Kidney epithelial cell (primary cell): ENCODE measurements around the genes TRPT1, DNAJC4 and ENSG00000286264.

- RAMPAGE, long total RNA, result start-site peak on the minus strand at chr11:64226137-64226218, 274 and 315 reads in 2 replicates; start-site peak on the plus strand at chr11:64226287-64226326, 99 and 208 reads in 2 replicates
- RRBS, result 2% methylated on average over 7 of the region's 52 CpGs
Measured at GRCh38 chr11:64225514-64226428, at the start of gene TRPT1. Gene TRPT1 (minus strand): TSS chr11:64226186.

DNA sequence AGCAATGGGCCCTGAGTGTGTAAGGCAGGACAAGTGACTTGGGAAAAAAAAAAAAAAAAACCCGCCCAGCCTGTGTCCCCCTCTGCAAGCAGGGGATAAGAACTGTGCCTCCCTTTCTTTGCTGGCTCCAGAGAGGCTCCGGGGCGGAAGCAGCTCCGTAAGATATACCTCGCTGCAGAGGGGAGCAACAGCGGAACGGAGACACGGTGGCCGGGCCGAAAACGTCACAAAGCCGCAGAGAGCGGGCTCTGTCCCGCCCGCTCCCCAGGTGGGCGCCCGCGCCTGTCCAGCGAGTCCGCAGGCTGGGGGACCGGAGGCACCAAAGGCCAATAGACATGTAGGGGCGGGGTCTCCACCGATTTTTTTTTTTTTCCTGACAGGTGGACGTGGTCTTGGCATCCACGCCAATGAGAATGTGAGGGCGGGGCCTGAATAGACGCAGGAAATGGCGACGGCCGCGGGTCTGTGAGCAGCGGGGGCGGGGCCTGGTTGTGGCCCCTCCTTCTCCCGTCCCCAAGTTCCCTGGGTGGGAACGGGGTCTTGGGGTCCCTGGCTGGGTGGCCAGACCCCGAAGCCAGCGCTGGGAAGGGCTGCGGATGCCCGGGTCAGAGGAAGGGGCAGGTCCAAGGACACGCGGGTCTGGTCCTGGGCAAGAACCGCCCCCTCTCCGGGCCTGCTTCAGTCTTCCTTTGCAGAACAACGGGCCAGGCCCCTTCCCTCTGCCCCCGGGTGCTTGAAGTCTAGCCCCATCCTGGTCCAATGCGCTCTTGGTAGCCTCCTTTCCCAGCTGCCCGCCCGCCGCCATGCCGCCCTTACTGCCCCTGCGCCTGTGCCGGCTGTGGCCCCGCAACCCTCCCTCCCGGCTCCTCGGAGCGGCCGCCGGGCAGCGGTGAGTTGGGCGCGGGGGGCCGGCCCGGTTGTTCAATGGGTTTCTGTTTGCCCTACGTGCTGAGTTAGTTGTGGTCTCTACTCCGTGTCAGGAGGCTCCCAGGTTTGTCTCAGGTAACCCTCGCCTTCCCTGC, at the start of gene DNAJC4:
TSS of gene DNAJC4 (plus strand) at position 497 of the 1,022 bp plus-strand sequence.
- RAMPAGE, long total RNA, result start-site peak on the plus strand centred at position 518 of the sequence, 52 bp wide, 107 and 90 reads in 2 replicates
- RRBS, result 2% methylated on average over 15 of the region's 66 CpGs

GRCh38 chr11:64237787-64237934, 3.2 kb upstream of the ENSG00000286264 start:
- RAMPAGE, long total RNA, result no peak
- RRBS, result no CpG with 5 or more reads among the region's 1 CpG

DNA sequence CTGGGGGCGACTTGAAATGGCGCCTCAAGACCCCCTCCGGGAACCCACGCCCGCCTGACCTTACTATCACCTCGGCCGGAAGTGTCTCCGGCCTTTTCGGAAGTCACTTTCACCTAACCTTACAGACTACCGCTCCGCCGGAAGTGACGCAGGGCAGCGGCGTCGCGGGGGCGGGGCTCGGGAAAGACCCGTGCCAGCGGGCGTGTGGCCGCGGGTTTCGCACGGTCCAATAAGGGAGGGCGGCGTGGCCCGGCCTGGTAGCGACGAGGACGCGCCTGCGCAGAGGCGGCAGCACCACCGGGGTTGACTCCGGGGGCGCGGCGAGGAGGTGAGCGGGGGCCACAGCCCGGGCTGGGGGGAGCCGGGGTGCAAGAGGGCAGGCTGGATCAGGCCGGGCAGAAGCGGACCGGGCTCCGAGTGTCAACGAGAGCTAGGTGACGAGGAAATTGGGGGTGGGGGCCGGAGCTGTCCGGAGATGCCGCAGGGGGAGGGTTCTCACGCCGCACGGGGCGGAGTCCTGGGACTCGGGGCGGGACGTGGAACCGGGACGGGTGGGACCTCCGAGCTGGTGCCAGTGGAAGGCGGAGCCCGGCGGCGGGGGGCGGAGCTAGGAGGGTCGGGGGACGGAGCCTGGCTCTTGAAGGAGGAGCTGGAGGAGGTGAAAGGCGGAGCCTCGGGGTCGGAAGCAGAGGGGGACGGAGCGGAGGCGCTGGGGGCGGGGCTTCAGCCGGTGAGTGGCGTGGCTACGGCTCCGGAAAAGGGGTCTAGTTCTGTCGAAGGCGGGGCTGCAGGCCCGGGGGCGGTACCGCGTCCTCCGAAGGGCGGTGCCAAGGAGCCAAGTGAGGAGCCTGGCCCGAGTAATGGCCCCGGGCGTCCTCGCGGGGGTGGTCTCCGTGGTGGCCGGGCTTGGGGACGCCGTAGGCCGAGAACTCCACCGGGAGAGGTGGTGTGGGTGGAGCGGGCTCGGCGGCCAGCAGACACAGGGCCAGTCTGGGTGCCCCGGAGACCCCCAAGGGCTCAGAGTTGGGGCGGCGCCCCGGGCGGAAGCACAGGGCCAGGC, at the start of gene ENSG00000286264:
TSS of gene ENSG00000286264 (plus strand) at position 291 of the 1,060 bp plus-strand sequence.
- RAMPAGE, long total RNA, result start-site peak on the plus strand centred at position 248 of the sequence, 162 bp wide, 3,444 and 2,415 reads in 2 replicates
- RRBS, result 1% methylated on average over 58 of the region's 107 CpGs

GRCh38 chr11:64258647-64259405, 7.5 kb downstream of the PLCB3 start:
- RAMPAGE, long total RNA, result no peak
- RRBS, result 97% methylated on average over 9 of the region's 44 CpGs

- RAMPAGE, long total RNA, result no peak
- RRBS, result no CpG with 5 or more reads among the region's 9 CpGs
Measured at GRCh38 chr11:64335001-64335540, 4.9 kb upstream of the CCDC88B start.

DNA sequence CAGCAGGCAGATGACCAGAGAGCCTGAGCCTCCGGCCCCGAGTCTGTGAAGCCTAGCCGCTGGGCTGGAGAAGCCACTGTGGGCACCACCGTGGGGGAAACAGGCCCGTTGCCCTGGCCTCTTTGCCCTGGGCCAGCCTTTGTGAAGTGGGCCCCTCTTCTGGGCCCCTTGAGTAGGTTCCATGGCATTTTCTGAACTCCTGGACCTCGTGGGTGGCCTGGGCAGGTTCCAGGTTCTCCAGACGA, 278 bp downstream of the SLC22A12 start:
- RAMPAGE, long total RNA, result no peak
- RRBS, result no CpG with 5 or more reads among the region's 7 CpGs

DNA sequence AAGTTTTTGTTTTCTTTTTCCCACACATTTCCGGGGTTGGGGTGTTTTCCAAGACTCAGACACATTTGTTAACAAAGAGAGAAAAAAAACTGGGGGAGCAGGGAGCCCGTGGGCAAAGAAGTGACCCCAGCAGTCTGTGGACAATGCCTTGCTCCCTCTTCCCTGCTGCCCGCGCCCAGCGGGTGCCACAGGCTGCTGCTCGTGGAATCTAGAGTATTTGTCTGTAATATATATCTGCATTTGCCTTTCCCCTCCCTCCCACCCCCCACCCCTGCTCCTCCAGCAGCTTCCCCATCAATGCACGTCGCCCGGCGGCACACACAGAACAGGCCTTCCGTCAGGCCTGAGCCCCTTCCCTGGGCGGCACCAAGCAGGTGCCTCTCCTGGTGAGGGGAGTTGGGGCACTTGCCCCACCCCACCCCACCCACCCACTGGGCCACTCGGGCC, 15.2 kb downstream of the SLC22A12 start:
- RAMPAGE, long total RNA, result no peak
- RRBS, result no CpG with 5 or more reads among the region's 13 CpGs

GRCh38 chr11:64655099-64655669, 64.2 kb downstream of the SLC22A12 start:
- RAMPAGE, long total RNA, result no peak
- RRBS, result no CpG with 5 or more reads among the region's 10 CpGs

DNA sequence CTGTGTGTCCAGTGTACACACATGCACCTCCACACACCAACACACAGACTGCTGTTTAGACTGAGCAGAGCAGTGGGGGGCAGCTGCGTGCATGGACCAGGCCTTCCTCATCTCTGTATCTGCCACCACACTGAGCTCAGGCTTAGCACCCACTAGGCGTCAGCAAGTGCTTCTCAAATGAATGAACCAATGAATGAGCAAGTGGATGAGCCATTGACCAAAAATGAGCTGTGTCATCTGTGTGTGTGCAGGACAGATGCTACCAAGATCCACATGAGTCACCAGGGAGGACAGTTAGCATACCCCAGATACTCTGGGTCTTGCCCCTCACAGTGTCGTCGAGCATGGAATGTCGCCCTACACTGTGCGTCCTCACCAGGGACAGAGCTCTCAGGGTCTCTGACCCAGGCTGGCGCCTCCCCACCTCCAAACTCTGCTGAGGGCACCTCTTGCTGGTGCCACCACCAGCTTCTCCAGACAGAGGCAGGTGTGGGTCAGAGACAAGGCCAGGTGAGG, 63.2 kb downstream of the NRXN2 start:
- RAMPAGE, long total RNA, result no peak
- RRBS, result no CpG with 5 or more reads among the region's 7 CpGs

DNA sequence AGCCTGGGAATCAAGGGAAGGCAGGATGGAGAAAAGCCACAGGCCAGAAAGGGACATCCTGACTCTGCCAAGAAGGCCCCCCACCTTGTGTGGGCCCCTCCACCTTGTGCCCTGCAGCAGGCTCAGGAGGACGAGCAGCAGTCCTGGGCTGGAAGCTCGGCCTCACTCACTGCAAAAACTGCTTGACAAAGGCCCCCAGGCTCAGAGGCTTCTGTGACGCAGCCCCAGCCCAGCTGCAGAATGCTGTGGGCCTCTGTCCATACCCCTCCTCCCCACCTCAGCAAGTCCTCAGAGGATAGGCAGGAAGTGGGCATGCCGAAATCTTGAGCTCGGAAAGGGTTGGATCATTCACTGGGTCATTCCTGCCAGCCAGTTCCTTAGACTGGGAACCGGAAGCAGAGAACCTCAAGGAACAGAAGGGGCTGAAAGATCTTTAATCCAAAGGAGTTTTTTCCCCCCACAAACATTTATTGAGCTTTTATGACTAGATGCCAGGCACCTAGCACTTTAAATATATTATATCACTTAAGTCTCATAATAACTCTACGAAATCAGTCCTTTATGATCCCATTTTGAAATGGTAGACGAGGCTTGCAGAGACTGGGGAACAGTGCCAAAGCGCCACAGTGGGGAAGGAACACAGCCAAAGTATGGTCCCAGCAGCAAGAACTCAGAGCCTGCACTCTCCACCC, 61.7 kb downstream of the NRXN2 start:
- RAMPAGE, long total RNA, result no peak
- RRBS, result no CpG with 5 or more reads among the region's 9 CpGs

- RAMPAGE, long total RNA, result no peak
- RRBS, result 37% methylated on average over 2 of the region's 12 CpGs
Measured at GRCh38 chr11:64725896-64726824, 3.2 kb upstream of the NRXN2 start.

DNA sequence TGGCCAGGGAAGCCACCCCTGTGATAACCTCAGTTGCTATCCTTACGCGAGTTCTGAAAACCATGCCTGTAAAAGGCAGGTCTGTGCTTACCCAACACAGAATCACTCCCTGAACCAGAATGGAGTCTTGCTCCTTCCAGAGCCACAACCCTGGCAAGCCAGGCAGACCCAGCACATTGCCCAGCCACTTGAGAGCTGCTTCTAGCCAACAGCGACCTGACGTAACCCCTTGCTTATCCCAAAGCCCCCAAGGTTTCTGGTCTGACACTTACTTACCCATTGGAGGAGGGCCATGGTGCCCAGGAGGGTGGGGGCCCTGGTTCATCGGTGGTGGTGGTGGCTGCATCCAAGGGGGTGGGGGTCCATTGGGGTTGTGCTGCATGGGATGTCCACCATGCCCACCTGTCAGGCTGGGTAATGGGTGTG, 7.5 kb upstream of the PYGM start:
- RAMPAGE, long total RNA, result no peak
- RRBS, result no CpG with 5 or more reads among the region's 5 CpGs

- RAMPAGE, long total RNA, result no peak
- RRBS, result no CpG with 5 or more reads among the region's 6 CpGs
Measured at GRCh38 chr11:64775022-64776271, 2.9 kb downstream of the SF1 start.

GRCh38 chr11:64785345-64785733, 7.0 kb upstream of the SF1 start:
- RAMPAGE, long total RNA, result no peak
- RRBS, result no CpG with 5 or more reads among the region's 6 CpGs

- RAMPAGE, long total RNA, result no peak
- RRBS, result no CpG with 5 or more reads among the region's 27 CpGs
Measured at GRCh38 chr11:64836241-64837186, 7.9 kb downstream of the CDC42BPG start.

DNA sequence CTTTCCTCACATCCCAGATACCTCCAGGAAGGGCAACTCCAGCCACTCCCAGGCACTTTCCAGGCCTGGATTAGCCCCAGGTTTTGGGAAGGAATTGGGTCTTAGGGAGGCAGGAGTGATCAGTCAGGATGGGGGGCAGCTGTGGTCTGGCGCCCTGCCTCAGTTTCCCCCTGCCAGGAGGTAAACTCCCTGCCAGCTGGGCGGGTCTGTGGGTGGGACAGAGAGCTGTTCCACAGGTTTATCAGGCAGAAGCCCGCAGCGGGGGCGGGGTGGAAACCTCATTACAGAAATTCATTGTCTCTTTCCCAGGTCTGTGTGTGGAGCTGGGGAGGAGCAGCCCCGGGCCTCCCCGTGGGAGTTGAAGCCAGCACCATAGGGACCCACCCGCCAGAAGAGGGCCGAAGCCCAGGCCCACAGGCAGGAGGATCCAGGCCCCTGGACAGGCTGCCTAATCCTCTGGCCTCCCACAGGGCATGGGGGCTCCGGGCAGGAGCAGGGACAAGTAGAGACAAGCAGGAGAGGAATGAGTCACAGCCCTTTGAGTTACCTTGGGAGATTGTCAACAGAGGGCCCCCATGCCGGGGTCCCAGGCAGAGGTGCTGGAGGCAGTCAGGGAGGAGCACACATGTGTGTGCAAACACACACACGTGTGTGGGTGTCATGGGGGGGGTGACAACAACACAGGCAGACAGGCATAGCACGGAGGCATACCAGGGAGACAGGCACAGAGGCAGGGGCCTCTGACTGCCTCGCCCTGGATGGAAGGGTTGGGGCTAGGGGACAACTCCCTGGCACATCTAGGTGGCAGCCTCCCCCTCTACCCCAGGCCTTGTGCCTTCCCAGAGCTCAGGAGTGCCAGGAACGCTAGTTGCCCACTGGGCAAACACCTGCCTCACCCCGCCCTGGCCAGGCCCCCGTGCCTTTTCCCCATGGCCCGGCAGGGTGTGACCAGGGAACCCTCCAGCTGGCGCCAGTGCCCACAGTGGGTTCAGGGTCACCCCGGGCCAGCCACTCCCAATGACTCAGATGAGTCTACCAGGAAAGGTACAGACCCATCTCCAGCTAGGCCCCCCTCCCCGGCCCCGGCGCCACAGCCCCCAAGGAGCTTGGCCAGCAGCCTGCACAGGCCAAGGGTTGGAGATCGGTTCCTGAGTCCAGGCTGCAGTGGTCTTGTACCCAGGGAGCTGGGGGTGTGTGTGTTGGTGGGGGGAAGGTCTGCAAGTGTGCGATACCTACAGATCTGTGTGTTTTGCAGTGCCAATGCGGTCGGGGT, 1.3 kb downstream of the CDC42BPG start:
- RAMPAGE, long total RNA, result no peak
- RRBS, result 34% methylated on average over 6 of the region's 27 CpGs

- RAMPAGE, long total RNA, result no peak
- RRBS, result no CpG with 5 or more reads among the region's 11 CpGs
Measured at GRCh38 chr11:64879584-64880212, 1.3 kb upstream of the EHD1 start.

- RAMPAGE, long total RNA, result no peak
- RRBS, result 89% methylated on average over 2 of the region's 39 CpGs
Measured at GRCh38 chr11:64908689-64909943, 7.9 kb downstream of the ATG2A start.

DNA sequence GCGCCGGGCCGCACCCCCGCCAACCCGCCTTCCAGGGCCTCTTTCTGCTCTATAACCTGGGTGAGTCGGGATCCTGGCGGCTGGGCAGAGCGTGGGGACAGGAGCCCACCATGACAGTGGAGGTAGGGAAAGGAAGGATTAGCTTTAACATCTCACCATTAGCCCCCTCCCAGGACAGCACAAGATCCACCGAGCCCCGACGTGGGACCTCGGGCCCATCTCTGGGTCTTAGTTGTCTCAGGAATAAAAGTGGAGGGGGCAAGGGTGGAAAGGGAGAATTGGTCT, 739 bp downstream of the SAC3D1 start:
- RAMPAGE, long total RNA, result no peak
- RRBS, result 1% methylated on average over 2 of the region's 12 CpGs